GM12878 (cell line): ENCODE data around the gene IQSEC3.

GRCh38 chr12:16315-17043, 50.1 kb upstream of the IQSEC3 start:
- RAMPAGE, long total RNA: no peak
- RRBS, 2 experiments: no CpG with 5 or more reads among the region's 10 CpGs
CAGE:
- cytosol, long polyA minus RNA: no peak
- cytosol, long polyA plus RNA: no peak
- long polyA plus RNA: no peak
- nucleolus, long total RNA: no peak
- nucleus, long polyA plus RNA: no peak
- nucleus, long total RNA: no peak

DNA sequence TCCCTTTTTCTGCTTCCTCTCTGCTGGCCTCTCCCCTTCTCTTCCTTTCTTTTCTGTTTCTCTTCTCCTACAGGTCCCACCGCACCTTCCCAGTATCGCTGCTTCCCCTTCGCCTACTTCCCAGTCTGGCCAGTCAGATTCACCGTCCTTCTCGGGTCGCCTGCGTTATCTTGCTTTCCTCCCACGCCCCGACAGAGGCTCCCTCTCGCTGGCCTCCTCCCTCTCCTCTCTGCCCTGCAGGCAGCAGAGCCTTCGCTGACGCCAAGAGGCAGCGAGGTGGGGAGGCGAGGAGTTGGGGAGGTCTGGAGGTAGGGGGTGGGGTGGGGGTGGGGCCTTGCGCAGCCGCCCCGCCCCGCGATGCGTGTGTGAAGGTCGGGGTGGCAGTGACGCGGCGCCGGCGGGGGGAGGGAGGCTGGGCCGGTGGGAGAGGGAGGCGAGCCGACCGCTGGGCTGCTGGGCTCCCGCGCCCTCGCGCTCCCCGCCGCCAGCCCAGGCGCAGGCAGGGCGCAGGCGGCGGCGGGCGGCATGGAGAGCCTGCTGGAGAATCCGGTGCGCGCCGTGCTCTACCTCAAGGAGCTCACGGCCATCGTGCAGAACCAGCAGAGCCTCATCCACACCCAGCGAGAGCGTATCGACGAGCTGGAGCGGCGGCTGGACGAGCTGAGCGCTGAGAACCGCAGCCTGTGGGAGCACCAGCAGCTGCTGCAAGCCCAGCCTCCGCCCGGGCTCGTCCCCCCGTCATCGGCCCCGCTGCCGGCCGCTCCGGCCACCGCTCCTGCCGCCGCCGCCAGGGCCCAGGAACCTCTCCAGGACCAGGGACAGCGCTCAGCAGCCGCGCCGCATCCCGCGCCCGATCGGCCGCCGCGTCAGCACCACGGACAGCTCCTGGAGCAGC, at the start of gene IQSEC3:
Gene IQSEC3, plus strand, starts transcription at position 410 of the 895 bp plus-strand sequence.
- RAMPAGE, long total RNA: no peak
- RRBS, 2 experiments: no CpG with 5 or more reads among the region's 82 CpGs
CAGE:
- cytosol, long polyA minus RNA: no peak
- cytosol, long polyA plus RNA: no peak
- long polyA plus RNA: no peak
- nucleolus, long total RNA: no peak
- nucleus, long polyA plus RNA: no peak
- nucleus, long total RNA: no peak

DNA sequence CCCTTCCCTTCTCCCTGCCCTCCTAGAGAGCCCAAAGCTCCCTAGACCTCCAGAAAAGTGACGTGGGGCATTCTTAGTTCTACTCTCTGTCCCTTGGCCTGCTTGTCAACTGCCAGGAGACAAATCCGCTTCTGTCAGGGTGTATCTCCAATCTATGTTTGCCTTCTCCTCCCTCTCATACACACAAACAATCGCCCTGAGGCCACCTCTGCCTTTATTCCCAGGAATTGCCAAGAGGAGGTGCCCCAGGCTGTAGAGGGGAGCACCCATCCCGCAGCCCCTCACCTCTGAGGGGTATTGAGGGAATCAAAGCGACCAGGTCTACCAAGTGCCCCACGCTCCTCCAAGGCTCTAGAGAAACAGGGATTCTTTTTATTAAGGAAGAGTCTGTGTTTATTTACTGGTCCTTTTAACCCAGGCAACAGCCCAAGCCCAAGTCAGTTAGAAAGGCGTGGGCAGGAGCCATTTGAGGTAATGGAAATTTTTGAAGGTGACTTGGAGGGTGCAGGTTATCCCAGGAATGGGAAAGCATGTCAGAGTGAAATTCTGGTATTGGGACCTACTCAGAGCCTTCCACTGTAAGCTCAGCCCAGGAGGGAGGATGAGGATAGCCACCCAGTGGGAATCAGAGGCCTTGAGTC, 3.0 kb downstream of the SLC6A12 start:
- RAMPAGE, long total RNA: no peak
- RRBS, 2 experiments: no CpG with 5 or more reads among the region's 7 CpGs
CAGE:
- cytosol, long polyA minus RNA: no peak
- cytosol, long polyA plus RNA: no peak
- long polyA plus RNA: no peak
- nucleolus, long total RNA: no peak
- nucleus, long polyA plus RNA: no peak
- nucleus, long total RNA: no peak

- RAMPAGE, long total RNA: no peak
- RRBS, 2 experiments: no CpG with 5 or more reads among the region's 7 CpGs
CAGE:
- cytosol, long polyA minus RNA: no peak
- cytosol, long polyA plus RNA: no peak
- long polyA plus RNA: no peak
- nucleolus, long total RNA: no peak
- nucleus, long polyA plus RNA: no peak
- nucleus, long total RNA: no peak
These were observed 634 bp downstream of the CCDC77 start for GRCh38 chr12:402073-402482.

- RAMPAGE, long total RNA: no peak
- RRBS, 2 experiments: no CpG with 5 or more reads among the region's 21 CpGs
CAGE:
- cytosol, long polyA minus RNA: no peak
- cytosol, long polyA plus RNA: no peak
- long polyA plus RNA: no peak
- nucleolus, long total RNA: no peak
- nucleus, long polyA plus RNA: no peak
- nucleus, long total RNA: no peak
These were observed 342 bp upstream of the B4GALNT3 start for GRCh38 chr12:459450-459743.

DNA sequence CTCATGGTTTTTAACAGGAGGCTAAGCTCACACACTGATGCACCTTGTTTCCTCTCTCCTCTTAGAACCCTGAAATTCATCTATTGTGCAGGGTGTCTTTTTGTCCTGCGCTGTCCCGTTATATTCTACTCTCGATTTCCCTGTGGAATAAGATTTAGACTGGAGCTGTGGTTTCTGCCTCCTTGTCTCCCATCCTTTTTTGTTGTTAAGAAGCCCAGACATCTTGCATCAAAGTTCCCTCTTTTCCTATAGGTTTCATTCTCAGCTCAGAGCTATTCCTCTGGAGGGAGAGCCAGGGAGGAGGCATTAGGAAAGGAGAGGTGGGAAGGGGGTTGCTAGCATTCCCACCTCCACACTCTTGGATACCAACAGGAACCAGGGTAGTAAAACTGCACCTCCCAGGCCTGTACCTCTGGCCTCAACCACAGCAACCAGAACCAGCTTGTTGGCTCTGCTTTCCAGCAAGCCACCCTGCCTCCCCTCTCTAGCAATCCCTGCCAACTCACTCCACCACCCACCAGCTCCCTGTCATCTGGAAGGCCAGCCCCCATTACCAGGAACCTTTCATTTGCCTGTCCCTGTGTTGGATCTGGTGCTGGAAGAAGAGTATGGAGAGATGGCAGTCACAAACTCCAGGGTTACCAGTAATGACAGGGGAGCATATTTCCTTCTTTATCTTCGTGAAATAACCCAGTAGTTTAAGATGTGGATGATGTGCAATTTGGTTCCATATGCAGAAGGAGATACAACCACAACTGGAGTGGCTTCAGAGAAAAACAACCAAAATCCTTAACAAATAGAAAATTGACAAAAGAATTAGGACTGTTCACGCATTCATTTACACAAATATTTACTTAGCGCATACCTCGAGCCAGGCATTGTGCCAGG, 3.1 kb downstream of the B4GALNT3 start:
- RAMPAGE, long total RNA: no peak
- RRBS, 2 experiments: no CpG with 5 or more reads among the region's 7 CpGs
CAGE:
- cytosol, long polyA minus RNA: no peak
- cytosol, long polyA plus RNA: no peak
- long polyA plus RNA: no peak
- nucleolus, long total RNA: no peak
- nucleus, long polyA plus RNA: no peak
- nucleus, long total RNA: no peak

- RAMPAGE, long total RNA: no peak
- RRBS, 2 experiments: no CpG with 5 or more reads among the region's 10 CpGs
CAGE:
- cytosol, long polyA minus RNA: no peak
- cytosol, long polyA plus RNA: no peak
- long polyA plus RNA: no peak
- nucleolus, long total RNA: no peak
- nucleus, long polyA plus RNA: no peak
- nucleus, long total RNA: no peak
These were observed 56.8 kb downstream of the B4GALNT3 start for GRCh38 chr12:516157-517299.

GRCh38 chr12:546562-547340, 87.0 kb downstream of the B4GALNT3 start:
- RAMPAGE, long total RNA: no peak
- RRBS, 2 experiments: 62 to 71% methylated on average over 11 to 13 of the region's 54 CpGs
CAGE:
- cytosol, long polyA minus RNA: no peak
- cytosol, long polyA plus RNA: no peak
- long polyA plus RNA: no peak
- nucleolus, long total RNA: no peak
- nucleus, long polyA plus RNA: no peak
- nucleus, long total RNA: no peak

DNA sequence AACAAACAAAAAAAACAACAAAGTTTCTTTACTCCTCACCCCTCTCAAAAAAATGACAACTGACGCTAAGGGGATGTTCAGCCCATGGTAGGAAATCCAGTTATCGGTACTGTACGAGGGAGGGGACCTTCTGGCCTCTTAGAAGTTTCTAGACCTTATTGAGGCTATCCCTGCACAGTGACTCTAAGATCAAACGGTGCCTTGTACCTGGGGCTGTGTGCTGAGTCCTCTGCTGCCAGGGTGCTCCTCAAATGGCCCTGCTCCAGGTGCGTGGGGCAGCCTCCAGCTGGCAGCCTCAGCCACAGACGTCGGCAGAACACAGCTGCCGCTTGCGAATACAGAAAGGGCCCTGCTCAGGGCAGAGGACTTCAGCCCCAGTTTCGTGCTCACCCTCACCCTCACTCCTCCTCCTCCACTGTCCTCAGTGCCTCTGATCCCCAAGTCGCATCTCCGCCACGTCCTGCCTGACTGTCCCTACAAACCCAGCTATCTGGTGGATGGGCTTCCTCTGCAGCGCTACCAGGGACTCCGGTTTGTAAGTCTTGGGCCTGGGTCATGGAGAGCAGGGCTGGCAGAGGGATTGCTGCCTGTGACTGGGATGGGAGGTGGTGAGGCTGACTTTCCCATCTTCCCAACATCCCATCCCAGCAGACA, 90.9 kb downstream of the B4GALNT3 start:
- RAMPAGE, long total RNA: no peak
- RRBS, 2 experiments: no CpG with 5 or more reads among the region's 15 CpGs
CAGE:
- cytosol, long polyA minus RNA: no peak
- cytosol, long polyA plus RNA: no peak
- long polyA plus RNA: no peak
- nucleolus, long total RNA: no peak
- nucleus, long polyA plus RNA: no peak
- nucleus, long total RNA: no peak

DNA sequence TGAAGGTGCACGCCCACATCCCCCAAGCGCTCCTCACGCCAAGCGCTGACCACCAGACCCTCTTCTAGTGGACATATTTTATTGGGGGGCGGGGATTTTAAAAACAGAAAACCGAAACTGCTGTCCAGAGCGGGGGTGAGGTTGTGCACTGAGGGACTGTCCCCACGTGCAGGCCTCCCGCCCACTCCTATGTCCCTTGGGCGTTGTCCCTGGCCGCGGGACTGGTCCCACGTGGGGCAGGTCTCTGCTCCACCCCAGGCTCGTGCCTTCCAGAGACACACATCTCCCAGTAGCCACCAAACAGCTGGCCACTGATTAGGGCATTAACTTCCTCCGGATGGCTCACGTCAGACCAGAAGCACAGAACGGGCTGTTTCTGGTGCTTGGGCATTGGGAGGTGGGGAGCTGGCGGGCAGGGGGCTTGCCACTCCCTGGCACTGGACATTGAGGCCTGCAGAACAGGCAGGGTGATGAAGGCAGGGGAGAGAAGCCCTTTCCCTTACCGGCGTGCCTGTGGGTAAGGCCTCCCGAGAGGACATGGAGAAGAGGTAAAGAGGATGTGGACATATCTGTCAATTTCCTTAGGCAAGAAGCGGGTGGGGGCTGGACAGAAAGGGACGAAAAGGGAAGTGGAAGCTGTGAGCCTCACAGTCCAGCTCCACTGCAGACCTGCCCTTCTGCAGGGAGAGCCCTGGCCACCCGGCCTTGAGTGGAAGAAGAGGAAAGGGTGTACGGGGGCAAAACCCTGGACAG, 101.3 kb downstream of the NINJ2 start:
- RAMPAGE, long total RNA: no peak
- RRBS, 2 experiments: no CpG with 5 or more reads among the region's 25 CpGs
CAGE:
- cytosol, long polyA minus RNA: no peak
- cytosol, long polyA plus RNA: no peak
- long polyA plus RNA: no peak
- nucleolus, long total RNA: no peak
- nucleus, long polyA plus RNA: no peak
- nucleus, long total RNA: no peak

DNA sequence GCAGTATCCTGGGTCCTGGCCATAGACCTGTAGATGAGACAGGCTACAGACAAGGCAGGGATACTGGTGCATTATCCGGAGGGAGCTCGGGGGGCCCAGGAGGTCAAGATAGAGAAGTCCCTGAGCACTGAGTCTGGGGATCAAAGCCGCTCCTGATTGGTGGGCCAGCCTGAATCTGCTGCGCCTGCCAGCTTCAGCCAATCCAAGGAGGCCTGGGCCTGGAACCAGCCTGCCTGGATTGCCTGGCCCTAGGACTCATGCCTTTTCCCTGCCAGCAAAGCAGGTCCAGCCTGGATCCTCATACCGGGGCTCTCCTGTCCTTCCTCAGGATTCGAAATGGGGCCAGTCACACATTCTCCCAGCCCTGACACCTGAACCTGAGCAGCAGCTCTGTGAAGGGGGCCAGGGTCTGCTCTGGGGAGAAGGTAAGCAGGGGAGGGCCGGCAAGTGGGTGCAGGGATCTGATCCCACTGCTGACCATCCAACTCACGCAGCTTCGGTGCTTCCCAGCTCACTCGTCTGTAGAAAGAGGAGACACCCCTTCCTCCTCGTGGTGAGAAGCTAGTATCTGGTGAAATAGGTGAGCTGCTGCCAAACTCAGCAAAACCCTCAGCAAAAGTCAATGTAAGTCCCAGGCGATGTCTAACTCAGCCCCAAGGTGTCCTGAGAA, 81.9 kb downstream of the NINJ2 start:
- RAMPAGE, long total RNA: no peak
- RRBS, 2 experiments: no CpG with 5 or more reads among the region's 12 CpGs
CAGE:
- cytosol, long polyA minus RNA: no peak
- cytosol, long polyA plus RNA: no peak
- long polyA plus RNA: no peak
- nucleolus, long total RNA: no peak
- nucleus, long polyA plus RNA: no peak
- nucleus, long total RNA: no peak

- RAMPAGE, long total RNA: no peak
- RRBS, 2 experiments: no CpG with 5 or more reads among the region's 13 CpGs
CAGE:
- cytosol, long polyA minus RNA: no peak
- cytosol, long polyA plus RNA: no peak
- long polyA plus RNA: no peak
- nucleolus, long total RNA: no peak
- nucleus, long polyA plus RNA: no peak
- nucleus, long total RNA: no peak
These were observed 77.7 kb downstream of the NINJ2 start for GRCh38 chr12:585445-585961.

DNA sequence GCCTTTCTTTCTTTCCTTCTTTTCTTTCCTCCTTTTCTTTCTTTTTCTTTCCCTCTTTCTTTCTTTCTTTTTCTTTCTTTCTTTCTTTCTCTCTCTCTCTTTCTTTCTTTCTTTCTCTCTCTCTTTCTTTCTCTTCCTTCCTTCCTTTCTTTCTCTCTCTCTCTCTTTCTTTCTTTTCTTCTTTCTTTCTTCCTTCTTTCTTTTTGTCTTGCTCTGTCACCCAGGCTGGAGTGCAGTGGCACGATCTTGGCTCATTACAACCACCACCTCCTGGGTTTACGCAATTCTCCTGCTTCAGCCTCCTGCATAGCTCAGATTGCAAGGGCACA, 52.1 kb downstream of the NINJ2 start:
- RAMPAGE, long total RNA: no peak
- RRBS, 2 experiments: no CpG with 5 or more reads among the region's 2 CpGs
CAGE:
- cytosol, long polyA minus RNA: no peak
- cytosol, long polyA plus RNA: no peak
- long polyA plus RNA: no peak
- nucleolus, long total RNA: no peak
- nucleus, long polyA plus RNA: no peak
- nucleus, long total RNA: no peak

GRCh38 chr12:738506-739211, 13.7 kb upstream of the WNK1 start:
- RAMPAGE, long total RNA: no peak
- RRBS, 2 experiments: no CpG with 5 or more reads among the region's 4 CpGs
CAGE:
- cytosol, long polyA minus RNA: no peak
- cytosol, long polyA plus RNA: no peak
- long polyA plus RNA: no peak
- nucleolus, long total RNA: no peak
- nucleus, long polyA plus RNA: no peak
- nucleus, long total RNA: no peak

GRCh38 chr12:912819-913715, 36.4 kb downstream of the RAD52 start:
- RAMPAGE, long total RNA: no peak
- RRBS, 2 experiments: no CpG with 5 or more reads among the region's 10 CpGs
CAGE:
- cytosol, long polyA minus RNA: no peak
- cytosol, long polyA plus RNA: no peak
- long polyA plus RNA: no peak
- nucleolus, long total RNA: no peak
- nucleus, long polyA plus RNA: no peak
- nucleus, long total RNA: no peak

GRCh38 chr12:1083020-1084031, 92.3 kb downstream of the ERC1 start:
- RAMPAGE, long total RNA: no peak
- RRBS, 2 experiments: no CpG with 5 or more reads among the region's 13 CpGs
CAGE:
- cytosol, long polyA minus RNA: no peak
- cytosol, long polyA plus RNA: no peak
- long polyA plus RNA: no peak
- nucleolus, long total RNA: no peak
- nucleus, long polyA plus RNA: no peak
- nucleus, long total RNA: no peak

DNA sequence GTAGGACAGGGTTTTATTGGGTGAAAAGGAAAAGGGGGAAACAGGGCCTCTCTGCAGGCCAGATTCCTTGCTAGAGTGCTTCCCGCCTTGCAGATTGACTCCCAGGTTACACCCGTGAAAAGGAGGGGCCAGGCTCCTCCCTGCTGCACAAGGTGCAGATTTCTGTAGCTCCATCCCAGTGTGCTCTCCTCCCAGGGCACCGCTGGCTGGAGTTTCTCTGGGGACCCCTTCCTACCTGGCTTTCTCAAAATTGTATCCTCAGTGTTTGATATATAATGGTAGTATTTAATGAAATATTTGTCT, 221.6 kb downstream of the ERC1 start:
- RAMPAGE, long total RNA: no peak
- RRBS, 2 experiments: no CpG with 5 or more reads among the region's 3 CpGs
CAGE:
- cytosol, long polyA minus RNA: no peak
- cytosol, long polyA plus RNA: no peak
- long polyA plus RNA: no peak
- nucleolus, long total RNA: no peak
- nucleus, long polyA plus RNA: no peak
- nucleus, long total RNA: no peak

DNA sequence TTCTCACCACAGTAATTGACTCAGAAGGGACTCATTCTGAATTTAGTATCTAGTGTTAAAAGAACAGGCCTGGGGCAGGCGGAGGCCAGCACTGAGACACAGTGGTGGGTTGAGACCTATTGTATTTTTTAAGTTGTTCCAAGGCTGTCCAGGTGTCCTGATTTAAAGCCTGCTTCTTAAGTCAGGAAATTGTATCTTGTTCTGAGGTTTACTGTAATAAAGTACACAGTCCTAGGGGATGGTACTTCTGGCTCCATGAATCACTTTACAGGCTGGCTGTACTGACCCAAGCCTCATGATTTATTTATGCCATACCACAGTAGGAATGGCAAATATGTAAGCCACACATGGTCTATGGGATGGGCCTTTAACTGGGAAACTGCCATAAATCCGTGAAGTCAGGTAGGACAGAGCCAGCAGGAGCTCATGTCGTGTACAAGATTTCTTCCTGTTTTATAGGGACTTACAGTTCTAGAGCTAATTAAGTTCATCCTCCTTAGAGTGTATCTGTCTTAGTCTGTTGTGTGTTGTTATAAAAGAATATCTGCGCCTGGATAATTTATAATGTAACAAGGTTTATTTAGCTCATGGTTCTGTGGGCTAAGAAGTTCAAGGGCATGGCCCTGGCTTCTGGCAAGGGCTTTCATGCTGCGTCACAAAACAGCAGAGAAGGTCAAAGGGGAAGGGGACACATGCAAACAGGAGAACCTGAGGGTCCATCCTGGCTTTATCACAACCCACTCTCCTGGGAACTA, 244.0 kb downstream of the FBXL14 start:
- RAMPAGE, long total RNA: no peak
- RRBS, 2 experiments: no CpG with 5 or more reads among the region's 5 CpGs
CAGE:
- cytosol, long polyA minus RNA: no peak
- cytosol, long polyA plus RNA: no peak
- long polyA plus RNA: no peak
- nucleolus, long total RNA: no peak
- nucleus, long polyA plus RNA: no peak
- nucleus, long total RNA: no peak

DNA sequence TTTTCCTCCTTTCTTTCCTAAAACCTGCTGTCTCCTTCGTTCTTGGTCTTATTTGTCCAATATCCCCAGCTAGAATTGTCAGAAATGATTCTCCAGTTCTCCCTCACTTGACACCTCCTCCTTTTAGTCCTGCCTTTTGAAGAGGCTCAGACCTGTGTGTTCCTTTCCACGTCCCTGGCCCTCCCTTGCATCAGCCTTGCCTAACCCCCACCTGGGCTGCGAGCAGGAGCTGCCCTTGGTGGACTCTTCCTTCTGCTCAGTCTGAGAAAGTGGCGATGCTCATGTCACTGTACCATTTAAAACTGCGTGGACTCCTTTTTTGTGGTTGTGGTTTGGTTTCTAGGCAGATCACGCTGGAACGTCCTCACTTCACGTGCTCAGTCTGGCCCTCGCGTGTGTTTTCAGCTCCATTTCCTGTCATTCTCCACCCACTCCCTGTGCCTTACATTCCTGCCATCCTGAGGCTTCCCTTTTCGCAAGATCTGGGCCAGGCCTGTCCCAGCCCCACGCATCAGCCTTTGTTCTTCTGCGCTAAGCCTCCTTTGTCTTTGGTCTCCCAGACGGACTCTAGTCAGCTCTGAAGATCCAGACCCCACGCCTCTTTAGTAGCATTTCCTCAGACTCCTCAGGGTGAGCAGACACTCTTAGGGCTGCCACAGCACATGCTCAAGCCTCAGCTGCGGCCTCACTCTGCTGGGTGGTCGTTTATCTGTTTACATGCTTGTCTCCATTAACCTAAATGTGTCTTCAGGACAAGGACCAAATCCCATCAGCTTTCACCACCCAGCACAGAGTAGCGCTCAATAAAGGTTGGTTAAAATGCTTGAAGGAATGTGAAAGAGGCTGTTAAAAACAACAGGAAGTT, 105.4 kb downstream of the FBXL14 start:
- RAMPAGE, long total RNA: no peak
- RRBS, 2 experiments: no CpG with 5 or more reads among the region's 18 CpGs
CAGE:
- cytosol, long polyA minus RNA: no peak
- cytosol, long polyA plus RNA: no peak
- long polyA plus RNA: no peak
- nucleolus, long total RNA: no peak
- nucleus, long polyA plus RNA: no peak
- nucleus, long total RNA: no peak

DNA sequence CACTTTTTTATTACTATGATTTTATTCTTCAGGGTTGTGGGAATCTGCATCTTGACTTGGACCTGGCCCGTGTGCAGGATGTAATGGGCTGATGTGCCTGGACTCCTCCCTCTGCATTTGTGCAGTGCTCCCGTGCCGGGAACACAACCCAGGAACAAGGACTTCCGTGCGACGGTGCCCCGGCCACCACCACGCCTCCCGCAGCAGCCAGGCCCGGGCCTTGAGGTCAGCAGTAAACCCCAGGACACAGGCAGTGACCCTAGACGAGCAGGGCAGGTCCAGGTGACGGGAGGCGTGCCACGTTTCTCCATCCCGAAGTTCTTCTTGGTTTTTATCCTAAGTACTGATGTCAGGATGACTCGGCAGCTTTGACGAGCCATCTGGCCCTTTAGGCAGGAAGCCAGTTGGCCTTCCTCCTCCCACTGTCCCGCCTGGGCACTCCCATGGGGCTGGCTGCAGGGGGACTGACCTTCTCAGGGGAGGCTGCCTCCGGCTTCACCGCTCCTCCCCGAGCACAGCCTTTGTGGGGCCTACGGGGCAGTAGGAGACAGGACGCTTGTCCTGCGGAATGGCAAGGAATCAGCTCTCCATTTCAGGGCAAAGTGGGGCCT, 94.3 kb downstream of the FBXL14 start:
- RAMPAGE, long total RNA: no peak
- RRBS, 2 experiments: 96 to 97% methylated on average over 3 to 5 of the region's 24 CpGs
CAGE:
- cytosol, long polyA minus RNA: no peak
- cytosol, long polyA plus RNA: no peak
- long polyA plus RNA: no peak
- nucleolus, long total RNA: no peak
- nucleus, long polyA plus RNA: no peak
- nucleus, long total RNA: no peak